Frontal cortex (tissue), 2 donors: ENCODE results near the genes PPIAL4D and LIX1L.

- RAMPAGE, long total RNA: no peak
Measured at GRCh38 chr1:117682356-117682866, 76.6 kb downstream of the TENT5C start.

DNA sequence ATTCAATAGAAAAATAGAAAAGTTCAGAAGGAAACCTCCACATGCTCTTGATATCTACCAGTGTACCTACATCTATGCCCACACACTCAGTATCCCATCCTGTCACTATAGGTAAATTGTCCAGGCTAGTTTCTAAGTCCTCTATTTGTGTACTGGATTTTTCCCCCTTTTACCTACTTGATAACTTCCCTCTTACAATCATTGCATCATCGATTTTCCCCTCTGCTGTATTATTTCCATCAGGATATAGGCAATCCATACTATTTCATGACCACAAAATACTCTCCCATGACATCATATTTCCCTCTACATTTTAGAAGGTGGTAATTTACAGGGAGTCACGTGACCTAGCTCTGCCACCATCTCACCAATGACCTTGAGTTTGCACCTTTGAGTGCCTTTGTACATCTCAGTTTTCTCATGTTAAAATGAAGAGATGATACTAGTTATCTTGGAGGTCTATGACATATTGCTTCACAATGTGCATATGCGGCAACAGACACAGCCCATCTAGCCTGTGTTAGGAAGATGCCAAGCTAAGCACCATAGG lies 88.2 kb downstream of the GDAP2 start:
- RAMPAGE, long total RNA: no peak

GRCh38 chr1:118986272-118987033 lies 1.7 kb downstream of the TBX15 start:
- RAMPAGE, long total RNA: no peak

DNA sequence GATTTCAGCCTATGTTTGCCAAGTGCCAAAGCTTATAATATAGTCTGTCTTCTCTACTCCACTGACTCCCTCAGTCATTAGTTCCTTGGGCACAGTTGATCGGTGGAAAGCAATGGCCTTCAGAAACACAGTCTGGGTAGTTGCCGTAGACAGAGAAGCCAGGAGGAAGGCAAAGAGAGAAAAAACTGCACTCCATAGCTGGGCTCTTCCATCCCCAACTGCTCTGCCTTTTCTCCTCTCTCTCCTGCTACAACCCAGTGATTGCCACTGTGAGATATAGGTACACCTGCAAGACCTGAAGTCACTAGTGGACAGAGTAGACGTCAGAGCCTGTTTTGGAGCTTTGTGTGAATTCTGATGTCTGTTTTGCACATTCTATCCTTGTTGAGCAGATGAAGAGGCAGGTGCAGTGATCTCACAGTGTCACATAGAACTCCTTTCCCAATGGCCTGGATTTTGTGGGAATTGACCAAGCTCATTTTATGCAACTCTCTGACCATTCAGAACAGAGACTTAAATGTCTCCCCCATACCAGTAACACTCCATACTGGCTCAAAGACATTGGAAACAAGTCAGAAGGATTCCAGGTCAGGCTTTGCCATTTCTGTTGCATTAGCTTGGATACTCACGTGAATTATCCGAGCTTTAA lies 2.2 kb downstream of the HAO2 start:
- RAMPAGE, long total RNA: no peak

DNA sequence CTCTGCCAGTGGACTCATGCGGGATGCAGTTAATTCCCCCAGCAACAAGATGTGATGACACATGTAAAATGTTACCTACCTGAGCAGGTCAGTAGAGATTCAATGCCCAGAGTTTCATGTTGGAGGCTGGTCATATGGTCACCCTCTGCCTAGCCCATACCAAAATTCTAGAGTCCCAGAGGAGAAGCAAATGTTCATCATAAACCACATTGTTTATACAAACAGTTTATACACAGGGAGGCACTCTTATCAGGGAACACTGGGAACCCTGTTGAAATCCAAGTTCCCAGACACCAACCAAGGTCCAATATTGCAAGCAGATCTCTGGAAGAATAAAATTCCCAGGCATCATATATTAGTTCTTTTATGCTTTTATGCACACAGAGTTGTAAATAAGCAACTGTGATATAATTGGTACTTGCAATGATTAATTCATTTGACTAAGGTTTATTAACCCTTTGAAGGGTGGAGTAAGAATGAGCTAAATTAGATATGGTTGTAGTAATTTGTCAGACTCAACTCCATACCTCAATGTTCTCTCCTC lies 10.6 kb downstream of the HAO2 start:
- RAMPAGE, long total RNA: no peak

DNA sequence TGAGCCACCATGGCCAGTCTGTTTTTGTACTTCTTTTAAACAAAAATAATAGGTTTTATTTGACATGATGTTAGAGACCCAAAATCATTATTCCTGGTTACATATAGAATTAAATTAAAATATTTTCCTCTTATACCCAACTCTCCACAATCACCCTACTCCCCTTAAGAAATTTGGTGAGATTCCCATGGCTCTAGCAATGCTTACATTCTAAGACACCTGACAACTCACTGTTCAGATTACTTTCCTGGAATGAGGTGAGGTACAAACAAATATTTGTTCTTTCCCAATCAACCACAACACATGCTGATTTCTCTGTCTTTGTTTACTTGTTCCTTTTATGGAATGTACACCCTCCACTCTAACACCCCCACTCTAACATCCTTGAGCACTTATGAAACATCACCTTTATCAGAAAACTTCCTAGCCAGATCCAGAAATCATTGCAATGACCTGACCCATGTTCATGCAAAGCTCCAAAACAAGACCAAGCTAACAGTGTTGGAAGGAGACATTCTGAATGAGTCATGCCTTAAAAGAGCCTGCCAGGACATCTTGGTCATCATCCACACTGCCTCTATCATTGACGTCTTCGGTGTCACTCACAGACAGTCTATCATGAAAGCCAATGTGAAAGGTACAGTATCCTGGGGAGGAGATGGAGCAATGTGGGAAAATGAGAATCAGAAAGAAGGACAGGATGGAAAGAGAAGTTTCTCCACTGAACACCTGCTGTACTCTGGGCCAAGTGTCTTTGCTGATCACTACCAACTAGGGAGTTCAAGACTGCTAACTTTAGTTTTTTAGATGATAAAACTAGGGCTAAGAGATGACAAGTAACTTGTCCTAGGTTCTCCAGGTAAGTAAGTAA lies 35.5 kb downstream of the HSD3B1 start:
- RAMPAGE, long total RNA: no peak

DNA sequence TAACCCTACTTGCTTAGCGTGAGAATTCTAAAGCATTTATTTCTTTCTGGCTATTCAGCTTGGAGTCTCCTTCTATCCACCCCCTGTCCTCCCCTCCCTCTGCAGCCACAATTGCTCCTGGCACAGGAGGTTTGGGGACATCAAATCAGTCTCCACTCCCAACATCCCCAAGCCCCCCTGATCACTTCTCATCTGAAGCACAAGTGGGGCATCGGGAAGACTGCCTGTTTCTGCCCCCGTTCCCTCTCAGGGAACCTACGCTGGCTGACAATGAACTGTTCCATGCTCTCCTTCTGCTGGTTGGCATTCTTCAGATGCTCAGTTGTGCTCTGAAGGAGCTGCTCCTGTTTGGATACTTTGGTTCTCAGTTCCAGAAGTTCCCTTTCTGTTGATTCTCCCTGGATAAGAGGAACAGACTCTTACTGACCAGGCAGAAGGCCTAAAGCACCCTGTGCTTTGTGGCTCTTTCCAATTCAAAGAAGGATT lies 76.9 kb downstream of the NBPF8 start:
- RAMPAGE, long total RNA: no peak

DNA sequence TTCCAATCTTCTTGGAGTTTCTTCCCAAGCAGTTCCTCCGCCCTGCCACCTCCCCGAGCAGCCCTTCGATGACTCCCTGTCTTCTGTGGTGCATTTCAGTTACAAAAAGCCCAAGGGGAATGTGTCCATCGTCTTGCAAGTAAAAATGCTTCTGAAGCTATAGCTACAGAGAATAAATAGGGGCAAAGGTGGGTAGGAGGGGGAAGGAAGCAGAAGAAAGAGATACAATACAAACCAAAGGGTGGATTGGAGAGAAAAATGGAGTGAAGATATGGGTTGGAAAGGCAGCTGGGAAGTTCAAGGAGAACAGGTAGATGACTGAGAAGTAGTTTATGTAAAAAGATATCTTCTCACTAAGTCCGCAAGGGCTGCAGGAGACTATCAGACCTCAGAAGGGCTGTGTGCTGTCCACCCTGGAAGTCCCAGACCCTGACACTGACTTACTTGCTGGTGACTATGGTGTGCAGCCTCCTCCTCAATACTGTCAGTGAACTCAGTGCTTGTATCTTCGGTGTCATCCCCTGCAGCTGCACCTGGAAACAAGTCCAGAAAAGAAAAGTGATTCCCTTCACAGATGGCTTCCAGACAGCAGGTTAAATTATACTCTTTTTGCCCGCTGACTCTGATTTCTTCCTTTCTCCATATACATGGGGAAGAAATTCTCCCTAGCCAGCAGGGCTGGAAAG lies 115.2 kb downstream of the NBPF8 start:
- RAMPAGE, long total RNA: no peak

DNA sequence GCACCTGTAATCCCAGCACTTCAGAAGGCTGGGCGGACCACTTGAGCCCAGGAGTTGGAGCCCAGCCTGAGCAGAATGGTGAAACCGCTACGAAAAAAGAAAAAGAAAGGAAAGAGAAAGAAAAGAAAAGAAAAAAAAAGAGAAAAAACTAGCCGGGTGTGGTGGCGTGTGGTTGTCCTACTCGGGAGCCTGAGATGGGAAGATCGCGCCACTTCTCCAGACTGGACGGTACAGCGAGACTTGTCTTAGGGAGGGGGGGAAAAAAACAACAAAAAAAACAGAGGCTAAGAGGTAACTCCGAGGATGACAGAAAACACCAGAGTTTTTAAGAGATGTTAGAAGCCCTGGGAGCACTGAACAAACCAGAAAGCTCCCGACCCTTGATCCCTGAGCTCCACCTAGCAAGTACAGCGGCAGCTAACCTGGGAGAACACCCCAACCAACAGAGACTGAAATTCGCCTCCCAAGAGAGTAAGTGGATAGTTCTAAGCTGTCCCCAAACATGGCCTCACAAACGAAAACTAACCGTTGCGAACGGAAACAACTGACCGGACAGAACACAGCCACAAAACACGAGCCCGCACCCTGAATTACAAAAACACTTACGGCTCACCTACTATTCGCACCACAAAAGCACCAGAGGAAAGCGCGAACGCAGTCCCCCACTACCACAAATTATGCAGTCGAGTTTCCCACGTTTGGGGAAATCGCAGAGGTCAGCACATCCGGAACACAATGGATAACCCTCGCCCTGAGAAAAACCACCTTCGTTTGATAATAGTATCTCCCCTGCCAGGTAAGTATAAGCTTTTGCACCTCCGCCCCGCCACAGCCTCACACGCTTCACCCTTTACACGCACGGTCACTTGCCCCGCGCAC lies 39.1 kb upstream of the PPIAL4A start:
- RAMPAGE, long total RNA: no peak

DNA sequence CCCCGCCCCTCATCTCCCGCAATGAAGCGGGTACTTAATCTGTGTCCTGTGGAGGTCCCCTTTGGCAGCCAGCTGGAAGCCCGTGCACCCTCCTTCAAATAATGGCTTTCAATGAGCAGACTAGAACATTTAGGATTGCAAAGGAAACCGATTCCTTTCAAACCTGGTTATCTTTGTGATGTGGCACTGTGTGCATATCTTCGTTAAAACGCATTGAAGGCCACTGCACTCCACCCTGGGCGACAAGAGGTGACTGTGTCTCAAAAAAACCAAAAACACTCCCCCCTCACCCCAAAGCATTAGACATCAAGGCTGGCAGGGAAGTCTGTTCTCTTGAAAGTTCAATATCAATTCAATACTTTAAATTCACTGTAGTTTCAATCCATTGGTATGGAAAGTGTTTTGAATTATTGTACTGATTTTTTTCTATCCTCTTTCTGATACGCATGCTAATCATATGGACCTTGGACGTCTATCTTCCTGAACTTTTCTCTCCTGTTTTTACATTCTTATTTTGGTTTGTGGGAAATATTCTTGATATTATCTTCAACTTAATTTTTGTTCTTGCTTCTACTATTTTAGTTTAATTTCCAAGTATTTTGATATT lies 51.8 kb downstream of the PPIAL4A start:
- RAMPAGE, long total RNA: no peak

- RAMPAGE, long total RNA: no peak
Measured at GRCh38 chr1:121458677-121459170, 273.9 kb downstream of the SRGAP2C start.

DNA sequence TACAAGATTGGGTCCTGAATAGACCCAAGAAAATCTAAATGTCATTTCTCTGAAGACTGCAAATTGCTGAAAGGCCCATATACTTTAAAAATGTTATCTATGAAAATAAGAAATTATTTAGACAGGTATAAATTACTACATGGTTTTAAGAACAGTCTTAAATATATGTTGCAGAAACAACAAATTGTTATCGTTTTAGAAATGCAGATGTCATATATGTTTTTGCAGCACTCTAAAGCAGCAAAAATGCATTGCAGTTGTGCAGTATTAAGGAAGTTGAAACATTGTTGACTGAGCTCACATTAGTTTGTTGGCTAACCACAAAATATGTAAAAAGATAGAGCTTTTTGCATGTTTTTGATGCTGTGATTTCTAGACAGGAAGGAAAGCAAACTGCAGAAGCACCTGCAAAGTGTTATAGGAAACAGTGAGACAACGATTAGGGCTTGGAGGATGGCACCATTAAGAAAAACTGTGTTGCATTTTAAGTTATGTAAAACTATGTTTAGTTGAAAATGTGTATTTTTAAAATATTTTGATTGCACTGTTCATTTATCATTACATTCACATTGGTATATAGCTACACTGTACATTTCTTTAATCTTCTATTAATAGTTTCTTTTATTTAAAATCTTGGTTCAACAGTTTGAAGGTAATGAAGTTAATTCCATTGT lies 366.7 kb downstream of the SRGAP2C start:
- RAMPAGE, long total RNA: no peak

GRCh38 chr1:144545464-144546132 lies 47.1 kb upstream of the PPIAL4F start:
- RAMPAGE, long total RNA: no peak

GRCh38 chr1:144551176-144552063 lies 41.3 kb upstream of the PPIAL4F start:
- RAMPAGE, long total RNA: no peak

DNA sequence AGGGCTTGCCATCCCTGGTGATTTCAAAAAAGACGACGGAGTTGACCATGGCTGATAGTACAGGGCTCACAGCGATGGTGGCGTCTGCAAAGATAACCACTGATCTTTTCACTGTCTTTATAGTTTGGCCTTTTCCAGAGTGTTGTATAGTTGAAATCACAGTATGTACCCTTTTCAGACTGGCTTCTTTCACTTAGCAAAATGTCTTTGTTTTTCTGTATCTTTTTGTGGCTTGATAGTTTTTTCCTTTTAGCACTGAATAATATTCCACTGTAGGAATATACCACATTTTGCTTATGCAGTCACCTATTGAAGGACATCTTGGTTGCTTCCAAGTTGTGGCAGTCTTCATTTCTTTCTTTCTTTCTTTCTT lies at the start of gene PPIAL4D:
Gene PPIAL4D, minus strand, starts transcription at position 99 of the 373 bp plus-strand sequence.
- RAMPAGE, long total RNA: no peak

GRCh38 chr1:145846053-145846415 lies 604 bp downstream of the NUDT17 start:
- RAMPAGE, long total RNA: no peak

DNA sequence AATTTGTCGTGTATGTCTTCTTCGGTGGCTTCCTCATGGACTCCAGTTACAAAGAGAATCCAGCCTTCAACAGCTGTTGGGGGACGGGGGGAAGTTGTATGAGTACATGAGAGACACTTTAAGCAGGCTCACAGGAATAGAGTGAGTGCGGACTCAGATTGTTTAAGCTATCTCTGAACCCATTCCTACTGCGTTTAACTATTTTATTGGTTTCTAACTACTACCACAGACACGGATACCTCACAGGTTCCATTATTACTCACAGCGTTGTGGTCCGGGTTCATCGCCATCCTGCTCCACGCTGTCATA lies 784 bp downstream of the RBM8A start:
- RAMPAGE, long total RNA: no peak

GRCh38 chr1:145928765-145929353 lies 1.6 kb upstream of the RBM8A start:
- RAMPAGE, long total RNA: no peak

GRCh38 chr1:145957273-145958380 lies at the start of gene LIX1L:
Gene LIX1L, minus strand, starts transcription at chr1:145958017.
- RAMPAGE, long total RNA: no peak

- RAMPAGE, long total RNA: no peak
Measured at GRCh38 chr1:145983009-145983792, 13.2 kb downstream of the TXNIP start.